Foreskin fibroblast (primary cell): ENCODE results near the gene NECAP2.

- RRBS = no CpG with 5 or more reads among the region's 6 CpGs
Measured at GRCh38 chr1:16075928-16076479, 2.6 kb upstream of the FAM131C start.

DNA sequence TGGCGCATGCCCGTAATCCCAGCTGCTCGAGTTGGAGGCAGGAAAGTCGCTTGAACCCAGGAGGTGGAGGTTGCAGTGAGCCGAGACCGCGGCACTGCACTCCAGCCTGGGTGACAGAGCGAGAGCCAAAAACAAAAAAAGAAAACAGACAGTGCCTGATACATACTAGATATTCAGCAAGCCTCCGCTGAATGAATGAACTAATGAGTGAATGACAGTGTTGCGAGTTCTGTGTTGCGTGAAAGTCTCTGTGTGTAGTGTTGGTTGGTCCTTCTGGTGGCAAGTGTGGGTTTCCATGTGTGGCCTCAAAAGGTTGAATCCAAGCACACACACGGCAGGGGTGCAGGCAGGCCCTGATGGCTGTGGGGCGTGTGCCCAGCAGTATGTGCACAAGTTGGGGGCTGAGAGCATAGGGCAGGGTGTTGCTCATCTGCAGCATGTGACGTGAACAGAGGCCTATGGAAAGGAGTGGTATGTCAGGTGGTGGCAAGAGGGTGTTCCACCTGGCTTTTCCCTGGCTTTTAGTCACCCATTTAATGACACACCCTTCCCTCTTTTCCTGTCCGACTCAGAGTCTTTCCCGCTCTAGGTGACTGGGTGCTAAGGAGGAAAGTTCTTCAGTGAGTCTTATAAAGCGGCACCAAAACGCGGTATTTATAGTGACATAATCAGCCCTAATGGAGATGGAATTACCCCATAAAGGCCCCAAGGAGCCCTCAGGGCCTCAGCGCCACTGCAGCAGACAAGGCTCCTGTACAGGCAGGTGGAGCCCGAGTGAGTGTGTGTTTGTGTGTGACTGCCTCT, 3.0 kb upstream of the EPHA2 start:
- RRBS = no CpG with 5 or more reads among the region's 21 CpGs

DNA sequence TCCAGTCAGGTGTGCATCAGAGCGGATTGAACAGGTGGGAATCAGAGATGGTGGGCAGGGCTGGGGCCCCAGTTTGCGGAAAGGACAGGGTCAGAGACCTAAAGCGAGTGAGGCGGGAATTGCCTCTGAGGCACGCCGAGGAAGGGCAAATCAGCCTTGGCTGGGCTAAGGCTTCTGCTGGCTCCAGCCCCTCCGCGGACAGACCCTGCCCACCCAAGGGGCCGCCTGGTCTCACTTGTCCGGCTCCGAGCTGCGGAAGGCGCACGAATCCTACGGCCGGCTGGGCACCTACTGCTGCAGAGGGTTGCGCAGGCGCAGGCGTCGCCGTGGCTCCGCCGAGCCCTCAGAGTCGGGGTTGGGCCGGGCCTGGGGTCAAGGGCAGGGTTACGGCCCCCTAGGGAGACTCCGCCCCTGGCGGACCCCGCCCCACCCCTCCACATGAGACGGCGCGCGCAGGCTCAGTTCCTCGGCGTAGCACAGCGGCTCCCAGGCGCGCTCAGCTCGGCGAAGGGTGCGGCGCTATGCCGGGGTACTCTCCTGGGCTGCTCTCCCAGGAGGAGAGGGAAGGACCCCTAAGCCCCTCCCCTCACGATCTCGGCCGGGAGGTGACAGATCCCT, 10.2 kb downstream of the CPLANE2 start:
- RRBS = 4% methylated on average over 10 of the region's 46 CpGs

DNA sequence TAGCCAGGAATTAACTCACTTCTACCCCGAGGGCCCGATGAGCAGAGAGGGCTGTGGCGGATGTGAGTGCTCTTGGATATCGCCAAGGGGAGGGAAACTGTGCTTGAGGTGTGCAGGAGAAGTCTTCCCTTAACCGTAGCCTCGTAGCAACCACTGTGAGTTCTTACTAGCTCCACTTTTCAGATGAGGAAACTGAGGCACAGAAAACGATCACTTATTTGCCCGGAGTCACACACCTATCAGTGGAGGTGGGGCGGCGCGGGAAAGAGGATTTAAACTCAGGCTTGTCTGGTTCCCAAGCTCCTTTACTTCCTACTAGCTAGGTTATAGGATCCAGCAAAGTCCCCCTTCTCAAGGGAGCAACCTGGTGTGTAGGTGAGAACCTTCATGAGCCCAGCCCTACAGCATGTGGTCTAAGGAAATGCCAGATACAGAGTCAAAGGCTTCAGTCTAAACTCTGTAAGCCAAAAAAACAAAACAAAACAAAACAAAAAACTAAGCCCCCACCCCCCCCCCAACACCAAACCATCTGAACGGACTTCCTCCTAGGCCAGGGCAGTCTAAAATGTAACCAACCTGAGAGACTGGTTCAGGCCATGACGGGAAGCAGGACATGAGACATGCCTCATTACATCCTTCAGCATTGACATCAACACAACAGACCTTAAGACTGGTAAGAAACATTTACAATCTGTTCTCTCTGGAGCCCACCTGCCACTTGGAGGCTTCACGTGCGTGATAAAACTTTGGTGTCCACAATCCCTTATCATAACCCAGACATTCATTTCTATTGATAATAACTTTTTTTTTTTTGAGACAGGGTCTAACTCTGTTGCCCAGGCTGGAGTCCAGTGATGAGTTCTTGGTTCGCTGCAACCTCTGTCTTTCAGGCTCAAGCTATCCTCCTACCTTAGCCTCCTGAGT, 733 bp upstream of the FBXO42 start:
- RRBS = no CpG with 5 or more reads among the region's 16 CpGs

DNA sequence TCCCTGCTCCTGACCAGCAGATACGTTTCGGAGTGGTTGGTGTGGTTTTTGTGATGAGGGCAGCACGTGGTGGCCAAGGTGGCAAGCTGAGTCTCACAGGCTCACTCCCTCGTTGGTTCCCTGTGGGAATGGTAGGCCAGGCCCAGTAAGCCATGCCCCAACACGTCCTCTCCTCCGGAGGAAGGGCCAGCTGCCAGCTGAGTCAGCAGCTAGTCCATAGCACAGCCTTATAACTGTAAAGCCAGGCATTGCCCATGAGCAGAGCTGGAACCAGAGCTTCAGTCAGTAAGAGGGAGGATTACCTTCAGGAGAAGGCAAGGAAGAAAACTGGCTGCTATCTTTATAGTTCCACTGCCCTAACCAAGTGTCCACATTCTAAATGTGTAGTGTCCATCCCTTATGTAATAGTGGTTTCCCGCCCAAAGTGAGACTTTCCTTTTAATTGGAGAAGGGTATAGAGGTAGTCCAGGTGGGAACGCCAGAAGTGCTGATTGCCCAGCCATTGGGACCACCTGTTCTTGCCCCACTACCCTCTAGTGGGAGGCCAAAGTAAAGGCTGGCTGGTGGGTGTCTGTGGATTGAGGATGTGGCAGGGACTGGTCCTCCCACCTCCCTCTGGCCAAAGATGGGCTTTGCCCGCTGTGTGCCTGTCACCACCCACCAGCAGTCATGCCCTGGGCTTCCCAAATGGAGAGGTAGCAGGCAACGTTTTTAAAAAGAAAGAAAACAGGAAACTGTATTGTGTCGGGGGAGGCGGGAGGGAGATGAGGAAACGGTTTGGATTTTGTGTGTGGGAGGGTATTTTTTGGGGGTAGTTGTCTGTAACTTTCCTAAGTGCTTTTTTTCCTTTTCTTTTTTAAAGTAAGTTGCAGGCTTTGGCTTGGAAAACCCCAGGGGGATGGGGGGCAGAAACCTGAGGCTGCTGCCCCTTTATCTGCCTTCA, 29.9 kb downstream of the SZRD1 start:
- RRBS = no CpG with 5 or more reads among the region's 13 CpGs

GRCh38 chr1:16430601-16430962, 6.6 kb downstream of the SPATA21 start:
- RRBS = no CpG with 5 or more reads among the region's 2 CpGs

- RRBS = no CpG with 5 or more reads among the region's 48 CpGs
Measured at GRCh38 chr1:16440118-16440889, at the start of gene NECAP2. Gene NECAP2 (plus strand): TSS chr1:16440724.

GRCh38 chr1:16441569-16441851, 986 bp downstream of the NECAP2 start:
- RRBS = no CpG with 5 or more reads among the region's 9 CpGs

DNA sequence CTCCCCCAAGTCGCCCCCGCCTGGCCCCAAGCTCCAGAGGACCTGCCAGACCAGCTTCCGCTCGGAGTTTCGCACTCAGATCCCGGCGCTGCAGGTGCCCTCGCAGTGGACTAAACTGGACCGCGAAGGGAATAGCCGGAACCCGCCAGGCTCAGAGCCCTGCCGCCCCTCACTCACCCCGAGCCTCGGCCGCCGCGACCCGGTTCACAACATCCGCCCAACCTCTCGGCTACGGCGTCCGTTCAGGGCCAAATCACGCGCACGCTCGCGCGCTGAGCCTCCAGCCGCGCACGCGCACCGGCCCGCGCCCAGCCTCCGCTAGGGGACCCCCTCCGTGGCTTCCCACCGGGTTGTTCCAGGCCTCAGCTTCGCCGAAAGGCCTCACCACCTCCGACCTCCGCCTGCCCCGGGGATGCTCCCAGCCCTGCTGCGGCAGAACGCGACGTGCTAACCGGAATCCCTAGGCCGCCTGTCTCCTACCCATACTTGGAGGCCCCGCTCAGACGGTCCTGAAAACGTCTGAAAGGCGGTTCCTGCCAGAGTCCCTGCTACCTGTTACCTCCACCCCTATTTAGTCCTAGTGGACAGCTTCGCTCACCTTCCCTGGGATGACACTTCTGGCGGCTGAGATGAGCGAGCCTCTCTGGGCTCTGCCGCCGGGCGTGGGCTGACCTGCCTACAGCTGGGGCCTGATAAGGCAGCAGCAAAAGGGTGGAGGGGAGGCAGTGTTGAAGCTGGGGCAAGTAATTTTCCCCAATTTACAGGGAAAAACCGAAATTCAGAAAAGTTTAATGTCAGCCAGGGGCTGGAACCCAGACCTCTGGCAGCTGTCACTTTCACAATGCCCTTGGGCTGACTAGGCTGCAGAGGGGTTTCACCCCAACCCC, 204.2 kb downstream of the NECAP2 start:
- RRBS = 1% methylated on average over 32 of the region's 62 CpGs

DNA sequence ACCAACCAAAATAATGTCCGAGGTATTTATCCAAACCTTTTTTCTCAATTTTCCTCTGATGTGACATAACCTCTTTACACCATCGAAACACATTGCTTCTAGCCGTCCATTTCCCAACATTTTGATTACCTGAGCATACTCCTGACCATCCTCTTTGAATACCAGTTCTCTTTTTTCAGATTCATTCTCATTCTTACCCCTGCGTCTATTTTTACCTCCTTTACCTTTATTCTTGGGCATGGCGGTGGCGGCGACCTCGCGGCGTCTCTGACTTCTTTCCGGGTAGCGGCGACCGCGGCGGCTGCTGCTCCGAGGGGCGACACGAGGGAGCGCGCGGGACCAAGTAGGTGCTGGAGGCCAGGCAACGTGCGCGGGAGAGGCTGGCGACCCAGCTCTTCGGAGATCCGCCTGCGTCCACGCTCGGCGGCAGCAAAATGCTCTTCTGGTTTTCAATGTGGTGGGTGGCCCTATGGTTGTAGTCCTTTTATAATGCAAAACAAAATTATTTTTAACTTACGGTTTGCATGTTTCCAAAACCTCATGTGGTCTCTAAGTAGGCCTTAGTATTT, 235.8 kb upstream of the CROCC start:
- RRBS = no CpG with 5 or more reads among the region's 33 CpGs

DNA sequence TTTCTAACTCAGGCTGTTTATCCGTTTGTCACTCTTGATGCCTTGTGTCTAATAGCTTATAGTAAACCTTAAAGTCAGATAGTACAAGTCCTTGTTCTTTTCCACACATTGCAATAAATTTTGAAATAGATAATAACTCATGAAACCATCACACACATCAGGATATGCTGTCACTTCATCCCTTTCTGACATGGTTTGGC, 186.4 kb upstream of the CROCC start:
- RRBS = no CpG with 5 or more reads among the region's 1 CpG

GRCh38 chr1:16925440-16925898, 3.7 kb downstream of the CROCC start:
- RRBS = no CpG with 5 or more reads among the region's 8 CpGs

DNA sequence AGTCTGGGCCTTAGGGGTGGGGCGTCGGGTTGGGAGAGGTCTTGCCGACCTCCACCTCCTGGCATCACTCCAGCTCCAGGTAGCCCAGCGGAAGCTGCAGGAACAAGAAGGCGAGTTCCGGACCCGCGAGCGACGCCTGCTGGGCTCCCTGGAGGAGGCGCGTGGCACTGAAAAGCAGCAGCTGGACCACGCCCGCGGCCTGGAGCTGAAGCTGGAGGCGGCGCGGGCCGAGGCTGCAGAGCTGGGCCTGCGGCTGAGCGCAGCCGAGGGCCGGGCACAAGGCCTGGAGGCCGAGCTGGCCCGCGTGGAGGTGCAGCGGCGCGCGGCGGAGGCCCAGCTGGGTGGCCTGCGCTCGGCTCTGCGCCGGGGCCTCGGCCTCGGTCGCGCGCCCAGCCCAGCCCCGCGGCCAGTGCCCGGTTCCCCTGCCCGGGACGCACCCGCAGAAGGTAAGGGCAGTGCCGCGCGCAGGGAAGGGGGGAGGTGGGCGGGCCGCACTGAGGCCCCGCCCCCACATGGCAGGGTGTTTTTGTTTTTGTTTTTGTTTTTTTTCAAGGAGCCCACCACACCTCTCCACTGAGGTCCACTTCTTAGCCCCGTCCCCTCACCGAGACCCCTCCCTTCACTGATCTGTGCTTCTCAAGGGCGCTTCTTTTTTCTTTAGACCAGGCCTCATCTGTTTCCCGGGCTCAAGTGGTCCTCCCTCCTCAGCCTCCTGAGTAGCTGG, 19.6 kb downstream of the MFAP2 start:
- RRBS = 2% methylated on average over 10 of the region's 56 CpGs

- RRBS = 1% methylated on average over 3 of the region's 11 CpGs
Measured at GRCh38 chr1:17053132-17053604, 664 bp downstream of the SDHB start.

DNA sequence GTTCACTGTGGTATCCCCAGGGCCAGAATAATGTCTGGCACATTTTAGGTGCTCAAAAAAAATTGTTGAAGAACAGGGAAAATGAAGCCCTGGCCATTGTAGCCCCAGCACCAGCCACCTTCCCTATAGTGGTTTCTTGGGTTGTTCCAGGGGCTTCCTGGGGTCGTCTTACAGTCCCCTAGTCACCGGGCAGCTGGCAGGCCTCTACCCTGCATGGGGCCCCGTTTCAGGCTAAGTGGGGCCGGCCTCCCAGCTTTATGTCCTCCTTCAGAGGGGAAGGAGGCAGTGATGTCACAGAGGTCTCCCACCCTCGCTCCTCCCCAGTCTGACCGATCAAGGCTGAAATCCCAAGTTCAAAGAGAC, 3.4 kb upstream of the PADI1 start:
- RRBS = 7% methylated on average over 3 of the region's 6 CpGs

DNA sequence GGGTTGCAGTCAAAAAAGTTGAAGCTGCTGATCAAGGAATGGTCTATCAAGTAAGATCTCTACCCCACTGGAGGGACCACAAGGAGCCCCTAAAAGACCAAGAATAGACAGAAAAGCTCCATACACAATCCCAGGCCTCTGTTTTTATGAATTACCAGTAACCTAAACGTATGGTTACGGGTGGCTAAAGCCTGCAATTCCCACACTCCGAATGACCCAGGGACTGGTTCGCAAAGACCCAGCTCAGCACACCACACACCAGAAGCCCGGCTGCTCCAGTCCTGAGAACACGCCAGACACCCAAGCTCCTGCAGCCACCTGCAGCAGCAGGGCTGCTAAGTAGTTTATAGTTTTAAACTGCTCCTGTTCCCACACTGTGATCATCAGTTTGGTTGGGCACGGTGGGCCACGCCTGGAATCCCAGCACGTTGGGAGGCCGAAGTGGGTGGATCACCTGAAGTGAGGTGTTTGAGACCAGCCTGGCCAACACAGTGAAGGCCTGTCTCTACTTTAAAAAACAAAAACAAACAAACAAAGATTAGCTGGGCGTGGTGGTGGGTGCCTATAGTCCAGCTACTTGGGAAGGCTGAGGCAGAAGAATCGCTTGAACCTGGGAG, 22.4 kb downstream of the RCC2 start:
- RRBS = no CpG with 5 or more reads among the region's 12 CpGs

- RRBS = no CpG with 5 or more reads among the region's 4 CpGs
Measured at GRCh38 chr1:17531076-17531337, 8.5 kb upstream of the ARHGEF10L start.

DNA sequence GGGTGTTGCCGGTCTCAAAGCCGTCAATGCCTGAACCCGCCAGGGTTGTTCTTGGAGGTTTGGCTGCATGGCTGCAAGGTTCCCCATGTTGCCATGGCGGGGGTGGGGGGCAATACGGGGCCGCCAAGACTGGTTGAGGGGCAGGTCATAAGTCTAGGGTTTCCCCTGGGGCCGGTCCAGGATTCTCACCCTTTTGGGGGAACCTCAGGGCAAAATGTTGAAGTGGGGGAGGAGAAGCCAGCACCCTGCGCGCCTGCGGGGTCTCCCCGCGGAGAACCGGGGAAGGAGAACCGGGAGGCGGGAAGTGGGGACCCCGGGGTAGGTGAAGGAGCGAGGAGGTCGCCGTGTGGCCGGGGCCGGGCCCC, 395 bp upstream of the ARHGEF10L start:
- RRBS = 6% methylated on average over 8 of the region's 21 CpGs

DNA sequence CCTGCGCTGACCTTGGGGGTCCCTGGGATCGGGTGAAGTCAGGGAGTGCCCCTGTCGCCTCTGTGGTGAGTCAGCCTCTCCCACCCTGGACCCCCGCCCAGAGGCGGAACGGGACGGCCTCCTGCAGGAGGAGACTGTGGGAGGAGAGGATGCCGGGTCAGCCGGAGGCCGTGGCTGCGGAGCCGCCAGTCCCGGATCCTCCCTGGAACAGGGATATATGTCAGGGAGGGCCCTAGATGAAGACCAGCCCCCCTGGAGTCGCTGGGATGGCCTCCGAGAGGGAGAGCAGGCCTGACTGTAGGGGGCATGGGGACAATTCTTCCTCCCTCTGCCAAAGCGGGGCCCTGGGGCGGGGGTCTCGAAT, 794 bp downstream of the ARHGEF10L start:
- RRBS = no CpG with 5 or more reads among the region's 18 CpGs

GRCh38 chr1:17542573-17543069, 3.1 kb downstream of the ARHGEF10L start:
- RRBS = no CpG with 5 or more reads among the region's 7 CpGs